BJ (cell line): ENCODE measurements around the gene GAP43.

- CAGE, long polyA plus RNA = no peak
- RRBS = no CpG with 5 or more reads among the region's 4 CpGs
These were observed 53.8 kb upstream of the BOC start for GRCh38 chr3:113157351-113158080.

- CAGE, long polyA plus RNA = no peak
- RRBS = no CpG with 5 or more reads among the region's 1 CpG
These were observed 25.3 kb downstream of the SIDT1 start for GRCh38 chr3:113557543-113558117.

- CAGE, long polyA plus RNA = start-site peak on the minus strand at chr3:114339095-114339104, 109 and 104 reads in 2 replicates
- RRBS = no CpG with 5 or more reads among the region's 21 CpGs
These were observed 44.9 kb downstream of the TIGIT start for GRCh38 chr3:114338483-114339321.

GRCh38 chr3:114427868-114428578 lies 134.2 kb downstream of the TIGIT start:
- CAGE, long polyA plus RNA = no peak
- RRBS = no CpG with 5 or more reads among the region's 7 CpGs

DNA sequence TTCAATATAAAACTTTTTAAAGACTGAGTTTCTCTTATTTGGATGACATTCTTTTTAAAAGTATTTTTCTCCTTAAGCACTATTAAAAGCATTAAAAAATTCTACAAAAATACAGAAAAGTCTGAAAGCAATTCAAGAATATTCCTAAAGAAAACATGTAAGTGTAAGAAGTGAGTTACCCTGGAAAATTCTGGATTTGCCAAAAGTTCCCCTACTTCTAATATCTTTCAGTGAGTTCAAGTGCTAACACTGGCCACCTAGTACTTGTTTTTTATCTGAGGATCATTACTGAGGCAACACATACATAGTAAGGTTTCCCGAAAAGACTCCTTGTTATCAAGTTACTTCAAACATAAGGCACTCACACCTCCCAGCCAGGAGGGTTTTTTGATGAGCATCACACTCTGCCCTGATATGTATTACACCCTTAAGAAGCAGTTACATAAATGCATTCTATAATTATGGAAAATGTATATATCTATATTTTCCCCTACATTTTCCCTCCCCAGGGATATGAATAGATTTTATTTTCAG lies 158.4 kb downstream of the TIGIT start:
- CAGE, long polyA plus RNA = no peak
- RRBS = no CpG with 5 or more reads among the region's 1 CpG

DNA sequence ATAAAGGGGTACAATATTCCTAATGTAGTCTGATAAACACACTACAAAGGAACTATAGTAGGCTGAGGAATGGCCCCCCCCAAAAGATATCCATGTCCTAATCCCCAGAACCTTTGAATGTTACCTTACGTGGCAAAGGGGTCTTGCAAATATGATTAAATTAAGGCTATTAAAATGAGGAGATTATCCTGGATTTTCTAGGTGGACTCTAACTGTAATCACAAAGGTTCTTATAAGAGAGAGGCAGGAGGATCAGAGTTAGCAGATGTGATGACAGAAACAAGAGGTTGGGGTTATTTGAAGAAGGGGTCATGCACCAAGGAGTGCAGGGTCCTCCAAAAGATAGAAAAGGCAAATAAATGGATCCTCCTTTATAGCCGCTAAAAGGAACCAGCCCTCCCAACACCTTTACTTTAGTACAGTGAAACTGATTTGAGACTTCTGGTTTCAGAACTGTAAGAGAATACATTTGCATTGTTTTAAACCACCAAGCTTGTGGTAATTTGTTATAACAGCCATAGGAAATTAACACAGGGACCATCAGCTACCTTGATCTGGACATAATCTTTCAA lies 166.5 kb downstream of the TIGIT start:
- CAGE, long polyA plus RNA = no peak
- RRBS = no CpG with 5 or more reads among the region's 2 CpGs

DNA sequence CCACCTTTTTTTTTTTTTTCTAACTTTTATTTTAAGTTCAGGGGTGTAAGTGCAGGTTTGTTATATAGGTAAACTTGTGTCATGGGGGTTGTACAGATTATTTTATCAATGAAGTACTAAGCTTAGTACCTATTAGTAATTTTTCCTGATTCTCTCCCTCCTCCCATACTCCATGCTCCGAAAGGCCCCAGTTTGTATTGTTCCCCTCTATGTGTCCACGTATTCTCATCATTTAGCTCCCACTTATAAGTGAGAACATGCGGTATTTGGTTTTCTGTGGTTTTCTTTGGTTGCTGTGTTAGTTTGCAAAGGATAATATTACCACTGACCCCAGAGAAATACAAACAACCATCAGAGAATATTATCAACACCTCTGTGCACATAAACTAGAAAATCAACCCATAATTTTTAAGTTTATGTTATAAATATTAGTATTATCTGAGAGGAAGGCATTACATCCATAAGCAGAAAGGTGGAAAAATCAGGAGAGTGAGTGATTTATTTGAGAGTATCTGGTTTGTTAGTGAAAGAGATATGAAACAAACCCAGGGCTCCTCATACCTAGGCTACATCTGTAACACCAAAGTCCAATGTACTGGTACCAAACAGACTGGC lies 246.2 kb downstream of the TIGIT start:
- CAGE, long polyA plus RNA = no peak
- RRBS = no CpG with 5 or more reads among the region's 3 CpGs

- CAGE, long polyA plus RNA = no peak
- RRBS = no CpG with 5 or more reads among the region's 3 CpGs
These were observed 425.8 kb downstream of the ZBTB20 start for GRCh38 chr3:114721291-114721636.

GRCh38 chr3:114758554-114759343 lies 388.3 kb downstream of the ZBTB20 start:
- CAGE, long polyA plus RNA = no peak
- RRBS = no CpG with 5 or more reads among the region's 9 CpGs

GRCh38 chr3:115512326-115513749 lies 110.5 kb upstream of the GAP43 start:
- CAGE, long polyA plus RNA = no peak
- RRBS = no CpG with 5 or more reads among the region's 35 CpGs

DNA sequence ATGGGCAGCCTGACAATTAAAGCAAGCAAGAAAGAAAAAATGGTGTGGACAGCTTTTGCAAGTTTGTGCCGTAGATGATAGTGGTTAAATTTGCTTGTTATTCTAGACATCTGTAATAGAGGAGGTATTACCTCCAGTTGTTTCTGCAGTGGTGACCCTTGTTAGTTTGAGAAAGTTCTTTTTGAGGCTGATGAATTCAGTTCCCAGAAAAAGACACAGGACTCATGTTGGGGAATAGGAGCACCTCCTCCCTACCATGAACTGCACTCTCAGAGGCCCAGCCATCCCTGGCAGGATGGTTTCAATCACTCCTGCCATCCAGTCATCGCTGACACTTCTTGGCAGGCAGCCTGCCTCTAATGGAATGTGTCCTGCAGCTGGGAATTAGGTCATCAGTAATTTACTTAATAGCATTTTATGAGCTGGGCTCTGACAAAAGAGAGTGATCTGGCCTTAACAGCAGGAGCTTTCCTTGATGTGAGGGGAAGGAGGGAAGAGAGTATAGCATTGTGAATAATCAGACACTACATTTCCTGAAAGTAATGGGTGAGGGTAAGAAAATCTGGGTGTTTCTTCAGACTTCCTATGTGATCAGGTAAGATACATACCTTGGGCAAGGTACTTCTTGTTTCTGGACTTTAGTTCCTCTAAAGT lies 104.9 kb upstream of the GAP43 start:
- CAGE, long polyA plus RNA = no peak
- RRBS = no CpG with 5 or more reads among the region's 2 CpGs

DNA sequence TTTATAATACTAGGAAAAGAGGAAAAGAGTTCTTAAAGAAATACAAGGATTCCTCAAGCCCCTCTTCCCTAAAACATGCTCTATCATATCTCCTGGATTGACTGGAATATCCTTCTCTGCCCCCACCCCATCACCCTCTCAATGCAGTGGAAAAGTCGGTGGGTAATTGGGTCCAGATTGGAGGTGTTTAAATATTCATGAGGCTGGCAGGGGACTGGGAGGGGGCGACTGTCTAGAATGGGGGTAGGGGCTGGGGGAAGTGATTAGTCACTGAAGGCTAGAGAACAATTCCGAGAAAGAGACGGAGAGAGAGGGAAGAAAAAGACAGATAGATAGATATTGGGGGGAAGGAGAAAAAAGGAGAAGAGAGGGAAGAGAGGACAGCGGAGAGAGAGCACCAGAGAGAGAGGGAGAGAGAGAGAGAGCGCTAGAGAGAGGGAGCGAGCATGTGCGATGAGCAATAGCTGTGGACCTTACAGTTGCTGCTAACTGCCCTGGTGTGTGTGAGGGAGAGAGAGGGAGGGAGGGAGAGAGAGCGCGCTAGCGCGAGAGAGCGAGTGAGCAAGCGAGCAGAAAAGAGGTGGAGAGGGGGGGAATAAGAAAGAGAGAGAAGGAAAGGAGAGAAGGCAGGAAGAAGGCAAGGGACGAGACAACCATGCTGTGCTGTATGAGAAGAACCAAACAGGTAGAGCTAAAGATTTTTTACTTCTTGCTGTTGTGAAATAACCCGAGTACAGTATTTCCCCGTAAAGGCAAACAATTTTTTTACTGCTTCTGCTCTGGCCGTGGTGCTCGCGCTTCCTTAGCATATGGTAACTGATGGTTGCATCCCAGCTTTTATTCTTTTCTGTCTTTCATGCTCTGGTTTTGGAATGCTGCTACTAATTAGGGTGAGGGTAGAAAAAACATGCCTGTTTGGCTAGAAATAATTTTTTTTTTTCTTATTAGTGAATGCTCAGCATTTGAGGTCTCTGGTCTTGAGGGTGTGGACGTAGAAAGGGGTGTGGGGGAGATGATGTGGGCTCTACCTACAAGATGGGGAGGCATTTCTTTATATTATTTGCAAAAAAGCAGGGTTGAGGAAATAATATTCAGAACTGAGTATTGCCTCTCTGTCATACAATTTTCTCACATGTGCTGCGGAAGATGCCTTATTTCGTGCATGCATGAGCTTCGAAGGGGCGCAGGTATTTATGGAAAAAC lies at the start of gene GAP43:
Gene GAP43, plus strand, starts transcription at position 476 of the 1,203 bp plus-strand sequence.
- CAGE, long polyA plus RNA = start-site peak on the plus strand centred at position 557 of the sequence, 143 bp wide, 18 and 15 reads in 2 replicates
- RRBS = no CpG with 5 or more reads among the region's 25 CpGs

DNA sequence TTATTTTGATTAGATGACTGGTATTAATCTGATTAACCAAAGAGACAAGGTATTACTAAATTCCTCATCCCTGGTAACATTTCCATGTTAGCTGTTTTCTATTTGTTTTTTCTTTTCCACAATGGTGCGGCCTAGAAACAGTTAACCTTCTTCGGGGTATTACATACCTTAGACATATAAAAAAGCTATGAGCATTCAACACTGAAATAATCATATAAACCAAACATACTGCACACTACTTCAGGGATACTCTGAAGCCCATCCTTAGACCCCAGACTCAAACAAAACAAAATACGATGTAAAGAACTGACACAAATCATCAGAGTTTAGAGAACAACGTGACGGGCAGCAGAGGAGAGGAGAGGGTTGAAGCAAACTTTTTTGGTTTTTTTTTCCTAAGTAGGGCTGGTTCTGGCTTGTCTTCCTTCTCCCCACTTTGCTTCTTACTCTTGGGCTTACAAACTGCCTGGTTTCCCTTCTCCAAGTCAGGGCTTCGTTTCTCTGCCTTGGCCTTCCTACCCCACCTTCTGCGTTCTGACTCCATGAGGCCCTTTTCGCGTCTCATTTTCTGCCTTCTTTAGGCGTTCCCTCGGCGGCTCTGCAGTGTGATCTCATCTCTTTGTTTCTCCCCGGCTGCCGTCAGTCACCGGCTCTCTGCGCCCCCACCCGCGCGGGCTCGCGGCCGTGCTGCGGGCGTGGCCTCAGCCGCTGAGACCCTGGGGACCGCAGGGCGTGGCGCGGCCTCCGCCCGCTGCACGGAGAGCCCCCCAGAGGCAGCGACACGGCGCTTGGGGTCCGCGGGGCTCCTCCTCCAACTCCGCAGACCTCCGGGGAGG lies 34.8 kb downstream of the GAP43 start:
- CAGE, long polyA plus RNA = no peak
- RRBS = no CpG with 5 or more reads among the region's 39 CpGs

DNA sequence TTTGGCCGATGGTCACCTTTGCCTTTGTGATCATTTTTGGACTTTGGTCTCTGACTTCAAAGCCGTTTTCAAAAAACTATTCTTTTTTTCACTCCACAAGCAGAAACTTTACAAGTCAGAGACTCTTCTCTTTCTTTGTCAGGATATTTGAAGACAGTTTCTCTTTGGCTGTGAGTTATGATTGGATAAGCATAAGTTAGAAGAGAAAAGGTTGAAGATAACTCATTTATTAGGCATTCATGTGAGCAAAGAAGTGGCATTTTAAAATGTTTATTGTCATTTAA lies 83.3 kb downstream of the GAP43 start:
- CAGE, long polyA plus RNA = no peak
- RRBS = no CpG with 5 or more reads among the region's 2 CpGs

DNA sequence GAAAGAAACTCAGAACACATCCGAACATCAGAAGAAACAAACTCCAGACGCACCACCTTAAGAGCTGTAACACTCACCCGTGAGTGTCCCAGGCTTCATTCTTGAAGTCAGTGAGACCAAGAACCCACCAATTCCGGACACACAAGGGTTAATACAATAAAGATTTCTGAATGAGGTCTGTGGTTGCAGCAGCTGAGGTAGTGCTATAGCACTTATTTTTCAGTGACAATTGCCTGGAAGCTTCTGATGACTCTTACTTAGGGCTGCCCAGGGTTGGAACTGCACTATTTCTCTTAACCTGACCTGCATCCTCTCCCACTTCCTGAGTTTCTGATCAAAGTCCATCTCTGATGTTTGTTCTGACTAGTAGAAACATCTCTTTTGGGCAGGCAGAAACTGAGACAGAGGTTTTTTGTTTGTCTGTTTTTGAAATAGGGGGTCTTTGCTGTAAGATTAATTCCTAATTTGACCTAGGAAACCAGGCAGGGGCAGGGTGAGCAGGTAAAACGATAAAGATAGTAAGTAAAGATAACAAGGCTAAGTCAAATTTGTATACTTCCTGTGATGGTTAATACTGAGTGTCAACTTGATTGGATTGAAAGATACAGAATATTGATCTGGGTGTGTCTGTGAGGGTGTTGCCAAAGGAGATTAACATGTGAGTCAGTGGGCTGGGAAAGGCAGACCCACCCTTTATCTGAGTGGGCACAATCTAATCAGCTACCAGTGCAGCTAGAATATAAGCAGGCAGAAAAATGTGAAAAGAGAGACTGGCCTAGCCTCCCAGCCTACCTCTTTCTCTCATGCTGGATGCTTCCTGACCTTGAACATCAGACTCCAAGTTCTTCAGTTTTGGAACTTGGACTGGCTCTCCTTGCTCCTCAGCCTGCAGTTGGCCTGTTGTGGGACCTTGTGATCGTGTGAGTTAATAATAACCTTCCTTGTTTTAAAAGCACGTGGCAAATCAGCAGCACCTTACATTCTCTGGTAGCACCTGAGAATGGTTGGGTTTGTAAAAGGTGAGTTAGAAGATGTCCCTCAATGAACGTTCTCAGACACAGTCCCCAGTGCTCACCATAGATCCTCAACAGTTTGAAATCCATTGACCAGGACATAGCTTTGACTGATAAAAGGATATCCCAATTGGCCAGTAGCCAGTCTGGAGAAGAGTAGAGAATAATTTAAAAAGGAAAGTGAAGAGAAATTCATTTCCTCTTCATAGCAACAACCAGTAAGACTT lies 169.3 kb downstream of the GAP43 start:
- CAGE, long polyA plus RNA = no peak
- RRBS = no CpG with 5 or more reads among the region's 8 CpGs

- CAGE, long polyA plus RNA = no peak
- RRBS = no CpG with 5 or more reads among the region's 7 CpGs
These were observed 375.6 kb downstream of the GAP43 start for GRCh38 chr3:115998786-115999400.

GRCh38 chr3:116952223-116952725 lies 507.0 kb upstream of the LSAMP start:
- CAGE, long polyA plus RNA = no peak
- RRBS = no CpG with 5 or more reads among the region's 2 CpGs

DNA sequence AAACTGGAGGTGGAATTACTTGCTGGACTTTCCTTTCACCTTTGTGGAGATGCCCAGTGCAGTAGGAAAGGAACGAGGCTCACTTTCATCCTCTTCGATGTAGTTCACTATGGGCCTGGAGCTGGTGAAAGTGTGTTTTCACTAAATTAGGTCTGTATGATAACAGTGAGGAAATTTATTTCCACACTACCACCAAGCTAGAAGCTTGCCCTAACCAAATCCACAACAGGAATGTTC lies 1036.3 kb upstream of the LSAMP start:
- CAGE, long polyA plus RNA = no peak
- RRBS = no CpG with 5 or more reads among the region's 2 CpGs

DNA sequence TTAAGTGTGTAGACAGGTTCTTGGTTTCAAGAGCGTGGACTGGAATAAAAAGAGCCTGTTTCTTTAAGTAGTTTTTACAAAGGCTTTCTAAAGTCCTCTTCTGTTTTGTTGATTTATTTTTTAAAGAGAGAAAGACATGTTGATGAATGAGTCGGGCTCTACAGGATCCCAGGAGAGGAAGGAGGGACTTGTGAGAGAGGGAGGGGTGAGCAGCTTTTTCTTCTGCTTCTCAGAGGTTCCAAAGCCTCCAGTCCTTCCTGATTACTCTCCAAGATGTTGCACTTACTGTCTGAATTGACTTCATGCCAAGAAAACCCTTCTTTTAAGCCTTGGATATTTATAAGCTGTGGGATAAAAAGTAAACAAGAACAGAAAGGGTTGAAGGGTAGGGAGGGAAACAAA lies 457.4 kb downstream of the IGSF11 start:
- CAGE, long polyA plus RNA = no peak
- RRBS = no CpG with 5 or more reads among the region's 2 CpGs

GRCh38 chr3:118804675-118805046 lies 230.0 kb downstream of the IGSF11 start:
- CAGE, long polyA plus RNA = no peak
- RRBS = no CpG with 5 or more reads among the region's 2 CpGs